Measurements from ENCODE around the gene NOG.

DNA sequence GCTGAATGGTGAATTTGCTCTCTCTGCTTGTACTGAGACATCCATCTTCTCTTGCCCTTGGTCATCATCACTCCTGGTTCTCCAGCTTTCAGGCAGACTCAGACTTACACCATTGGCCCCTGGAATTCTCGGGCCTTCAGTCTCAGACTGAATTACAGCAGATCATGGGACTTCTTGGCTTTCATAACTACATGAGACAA, 26.2 kb upstream of the NOG start:
- PRO-cap: unidirectional peak, minus-strand start at position 133 of the sequence

DNA sequence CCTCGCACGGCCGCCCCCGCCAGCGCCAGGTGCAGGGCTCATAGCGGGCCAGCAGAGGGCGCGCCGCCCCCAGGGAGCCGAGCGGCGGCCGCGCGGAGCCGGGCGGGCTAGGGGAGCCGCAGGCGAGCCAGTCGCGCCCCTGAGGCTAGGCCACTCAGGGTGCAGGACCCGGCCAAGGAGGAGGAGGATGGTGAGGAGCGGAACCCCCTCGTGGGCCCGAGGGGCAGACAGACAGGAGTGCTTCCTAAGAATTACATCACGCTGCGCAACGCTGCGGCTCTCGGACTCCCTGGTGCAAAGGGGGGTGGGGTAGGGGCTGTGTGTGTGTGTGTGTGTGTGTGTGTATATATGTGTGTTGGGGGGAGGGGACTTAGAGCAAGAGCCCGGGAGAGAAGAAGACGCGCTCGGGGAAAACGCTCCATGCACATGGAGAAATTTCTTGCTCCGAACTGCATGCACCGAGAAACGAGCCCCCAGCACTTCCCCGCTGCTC, 845 bp upstream of the NOG start:
- PRO-cap: no peak

DNA sequence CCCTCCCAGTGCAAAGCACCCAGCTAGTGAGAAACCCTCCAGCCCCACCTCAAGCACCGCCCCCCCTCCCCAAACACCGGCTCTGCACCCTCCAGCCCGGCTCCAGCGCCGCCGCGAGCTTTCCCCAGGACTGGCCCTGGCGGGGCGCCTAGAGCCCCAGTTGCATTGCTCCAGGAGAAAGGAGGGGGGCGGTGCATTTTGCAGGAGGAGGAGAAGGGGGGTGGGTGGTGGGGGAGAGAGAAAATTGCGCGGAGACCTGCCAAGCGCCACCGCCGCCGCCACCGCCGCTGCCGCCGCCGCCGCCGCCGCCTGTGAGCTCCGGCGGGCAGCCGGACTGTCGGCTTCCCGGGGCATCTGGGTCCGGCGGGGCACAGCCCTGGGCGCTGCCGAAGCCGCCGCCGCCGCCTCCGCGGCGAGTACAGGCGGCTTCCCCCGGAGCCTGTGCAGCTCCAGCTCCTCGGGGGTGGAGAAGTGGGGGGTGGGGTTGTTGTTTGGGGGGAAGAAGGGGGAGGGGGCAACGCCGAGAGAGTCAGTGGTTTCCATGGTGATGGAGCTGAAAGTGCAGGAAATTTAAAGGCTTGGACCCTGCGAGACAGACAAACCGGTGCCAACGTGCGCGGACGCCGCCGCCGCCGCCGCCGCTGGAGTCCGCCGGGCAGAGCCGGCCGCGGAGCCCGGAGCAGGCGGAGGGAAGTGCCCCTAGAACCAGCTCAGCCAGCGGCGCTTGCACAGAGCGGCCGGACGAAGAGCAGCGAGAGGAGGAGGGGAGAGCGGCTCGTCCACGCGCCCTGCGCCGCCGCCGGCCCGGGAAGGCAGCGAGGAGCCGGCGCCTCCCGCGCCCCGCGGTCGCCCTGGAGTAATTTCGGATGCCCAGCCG, at the start of gene NOG:
Gene NOG (plus strand): TSS at position 599 of the 877 bp plus-strand sequence.
- PRO-cap: bidirectional peak, plus-strand start at position 599 of the sequence, minus-strand start at position 418 of the sequence; unidirectional peak, plus-strand start at position 731 of the sequence

DNA sequence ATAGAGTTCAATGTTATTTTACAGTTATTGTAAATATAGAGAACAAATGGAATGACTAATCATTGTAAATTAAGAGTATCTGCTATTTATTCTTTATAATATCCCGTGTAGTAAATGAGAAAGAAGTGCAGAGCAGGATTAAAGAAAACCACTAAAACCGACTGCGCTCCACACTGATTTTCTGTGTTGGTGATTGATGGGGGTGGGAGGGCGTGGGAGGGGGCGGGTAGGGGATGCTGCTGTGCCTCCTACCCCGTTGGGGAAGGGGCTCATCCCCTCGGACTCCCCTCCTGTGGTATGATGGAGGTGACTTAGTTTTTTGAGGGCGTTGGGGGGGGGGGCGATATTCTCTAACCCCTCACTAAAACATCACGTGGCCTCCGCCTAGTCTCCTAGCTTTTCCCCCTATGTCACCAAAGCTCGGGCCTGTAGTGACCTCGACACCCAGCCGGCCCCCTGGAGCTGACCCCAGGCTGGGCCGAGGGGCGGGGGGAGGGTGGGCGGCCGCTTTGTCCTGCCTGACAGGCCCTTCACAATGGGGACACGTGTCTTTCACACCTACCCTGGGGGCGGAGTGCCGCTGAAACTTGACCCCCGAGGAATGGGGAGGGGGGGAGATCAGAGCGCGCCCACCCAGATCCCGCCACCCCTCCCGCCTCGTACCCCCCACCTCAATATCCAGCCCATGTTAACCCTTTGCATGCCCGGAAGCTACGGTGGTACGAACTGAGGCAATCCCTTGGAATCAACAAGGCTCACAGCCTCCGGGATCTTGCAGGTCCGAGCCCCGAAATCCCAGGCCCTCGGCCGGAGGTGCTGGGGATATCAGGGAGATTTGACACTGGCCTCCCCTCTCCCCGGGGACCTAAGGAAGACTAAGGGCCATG, 2.2 kb downstream of the NOG start:
- PRO-cap: no peak

- PRO-cap: no peak
Measured at GRCh38 chr17:56751351-56751717, 82.4 kb downstream of the C17orf67 start.

GRCh38 chr17:56822754-56823383, 10.9 kb downstream of the C17orf67 start:
- PRO-cap: no peak

DNA sequence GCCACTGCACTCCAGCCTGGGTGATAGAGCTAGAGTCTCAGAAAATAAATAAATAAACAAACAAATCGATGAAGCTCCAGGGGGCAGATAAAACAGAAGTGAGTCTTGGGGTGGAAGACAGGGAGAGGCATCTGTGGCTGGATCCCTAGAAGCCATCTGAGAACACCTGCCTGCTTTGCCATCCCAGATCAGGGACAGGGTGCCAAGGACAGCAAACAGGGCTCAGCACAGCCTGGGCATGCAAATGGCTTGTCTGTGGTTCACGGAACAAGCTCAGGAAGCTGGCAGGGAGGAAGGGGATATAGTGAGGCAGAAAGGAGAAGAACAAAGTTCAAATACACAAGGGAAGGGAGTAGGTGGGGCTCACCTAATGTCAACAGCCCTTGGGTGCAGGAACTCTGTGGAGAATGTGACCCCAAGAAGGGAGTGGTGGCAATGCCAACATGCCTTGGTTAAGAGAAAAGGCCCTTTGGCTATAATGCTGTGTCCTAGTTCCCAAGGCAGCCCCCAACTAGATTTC, 27.5 kb downstream of the TRIM25 start:
- PRO-cap: unidirectional peak, minus-strand start at position 275 of the sequence

- PRO-cap: no peak
Measured at GRCh38 chr17:56888095-56889067, 25.5 kb downstream of the TRIM25 start.

- PRO-cap: no peak
Measured at GRCh38 chr17:56938113-56938586, 22.7 kb downstream of the COIL start.

GRCh38 chr17:57260155-57261081, 4.1 kb downstream of the MSI2 start:
- PRO-cap: no peak

- PRO-cap: no peak
Measured at GRCh38 chr17:57352278-57352940, 96.1 kb downstream of the MSI2 start.

DNA sequence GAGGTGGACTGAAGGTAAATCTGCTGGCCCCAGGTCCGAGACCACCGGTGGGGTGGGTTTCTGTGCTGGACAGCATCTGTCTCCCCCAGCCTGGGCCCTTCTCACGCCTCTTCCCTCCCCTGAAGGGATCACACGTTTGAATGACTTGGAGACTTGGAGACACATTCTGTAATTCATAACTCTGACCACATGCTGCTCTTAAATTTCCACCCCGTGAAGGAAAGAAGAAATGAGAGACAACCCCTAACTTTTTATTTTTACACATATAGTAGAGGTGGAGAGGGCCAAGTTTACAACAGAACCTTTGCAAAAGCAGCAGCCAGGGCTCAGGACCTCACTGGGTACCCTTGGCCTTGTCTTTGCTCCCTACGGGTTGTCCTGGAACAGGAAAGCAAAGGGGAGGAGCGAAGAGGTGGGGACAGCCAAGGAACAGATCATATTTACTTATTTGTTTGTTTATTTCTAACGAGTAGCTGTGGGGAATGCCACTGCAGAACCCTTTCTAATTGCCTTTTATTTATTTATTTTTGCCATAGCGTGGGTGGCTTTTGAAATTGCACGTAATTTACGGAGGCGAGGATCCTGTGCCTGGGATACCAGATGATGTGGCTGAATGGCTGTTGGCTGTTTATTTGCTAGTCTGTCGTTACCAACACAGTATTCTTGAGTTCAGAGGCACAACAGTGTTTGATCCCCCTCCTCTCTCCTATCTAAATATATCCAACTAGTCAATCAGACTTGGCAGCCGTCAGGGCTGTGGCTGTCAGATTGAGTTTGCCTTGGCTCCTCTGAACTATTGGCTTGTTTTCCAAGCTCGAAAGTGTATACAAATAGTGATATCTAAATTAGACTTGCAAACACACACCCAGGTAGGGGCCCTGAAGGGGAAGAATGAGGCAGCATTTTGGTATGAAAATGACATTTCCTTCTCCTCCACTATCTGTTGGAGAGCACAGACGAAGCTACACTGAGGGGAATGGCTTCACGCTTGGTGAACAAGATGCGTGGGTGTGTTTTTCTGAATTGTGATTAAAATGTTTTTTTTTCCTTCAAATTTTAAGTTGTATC, 110.3 kb downstream of the MSI2 start:
- PRO-cap: unidirectional peak, plus-strand start at position 943 of the sequence

DNA sequence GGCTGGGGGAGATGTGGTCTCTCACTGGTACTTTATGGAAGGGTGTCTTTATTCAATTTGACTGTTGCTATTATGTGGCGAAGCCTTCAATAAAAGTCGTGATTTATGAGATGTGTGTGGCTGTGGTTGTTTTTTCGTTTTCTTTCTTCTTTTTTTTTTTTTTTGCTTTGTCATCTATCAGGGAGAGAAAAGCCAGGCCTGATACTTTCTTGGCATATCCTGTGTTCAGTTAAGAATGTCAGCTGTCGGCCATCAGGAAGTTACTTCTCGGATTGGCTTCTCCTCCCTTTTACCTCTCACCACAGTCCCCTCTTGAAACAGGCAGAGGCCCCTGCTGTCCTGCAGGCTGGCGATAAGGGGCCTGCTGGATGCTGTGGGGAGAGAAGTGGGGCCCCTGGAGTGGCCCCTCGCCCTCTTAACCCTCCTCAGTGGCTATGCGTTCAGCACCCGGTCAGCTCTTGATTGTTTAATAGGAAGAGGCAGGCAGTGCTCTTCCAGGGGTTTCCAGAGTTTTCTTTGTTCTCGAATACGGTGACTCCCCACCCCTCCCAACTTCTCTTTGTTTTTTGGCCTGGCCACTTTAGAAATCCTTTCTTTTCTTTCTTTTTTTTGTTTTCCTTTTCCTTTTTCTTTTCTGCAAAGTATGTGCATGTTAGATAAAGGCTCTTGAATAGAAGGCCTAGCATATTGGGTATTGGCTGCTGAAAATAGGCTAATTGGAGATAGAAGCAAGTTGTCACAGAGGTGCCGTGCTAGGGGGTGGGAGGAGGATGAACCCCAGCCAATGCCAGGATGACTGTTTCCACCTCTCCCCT, 123.2 kb downstream of the MSI2 start:
- PRO-cap: no peak

DNA sequence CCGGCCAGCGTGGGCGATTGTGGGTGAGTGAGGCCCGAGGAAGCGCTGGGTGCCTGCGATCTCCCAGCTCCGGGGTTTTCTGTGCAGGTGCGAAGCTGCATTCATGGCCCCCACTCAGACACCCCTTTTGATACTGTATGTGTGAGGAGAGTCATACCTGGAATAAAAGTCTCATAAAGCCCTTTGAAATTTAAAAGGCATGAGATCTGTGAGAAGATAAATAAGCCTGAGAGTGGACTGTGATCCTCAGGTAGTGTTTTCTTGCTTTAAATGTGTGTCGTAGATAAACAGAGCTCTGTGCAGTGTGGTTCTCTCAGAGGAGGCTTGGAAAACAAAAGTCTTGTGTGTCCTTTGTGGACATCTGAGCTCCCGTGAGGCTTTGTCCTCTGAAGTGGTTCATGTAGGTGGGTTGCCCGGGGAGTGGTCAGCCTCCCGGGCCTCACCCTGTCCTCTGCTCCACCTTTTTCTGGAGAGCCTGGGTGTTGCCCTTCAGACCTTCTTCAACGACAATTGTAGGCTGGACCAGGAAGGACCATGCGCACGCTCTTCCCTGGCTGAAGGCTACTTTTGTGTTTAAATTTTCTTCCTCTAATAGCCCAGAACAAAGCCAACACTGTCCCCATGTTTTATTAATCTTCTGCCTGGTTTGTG, 151.0 kb downstream of the MSI2 start:
- PRO-cap: bidirectional peak, plus-strand start at position 503 of the sequence, minus-strand start at position 373 of the sequence

DNA sequence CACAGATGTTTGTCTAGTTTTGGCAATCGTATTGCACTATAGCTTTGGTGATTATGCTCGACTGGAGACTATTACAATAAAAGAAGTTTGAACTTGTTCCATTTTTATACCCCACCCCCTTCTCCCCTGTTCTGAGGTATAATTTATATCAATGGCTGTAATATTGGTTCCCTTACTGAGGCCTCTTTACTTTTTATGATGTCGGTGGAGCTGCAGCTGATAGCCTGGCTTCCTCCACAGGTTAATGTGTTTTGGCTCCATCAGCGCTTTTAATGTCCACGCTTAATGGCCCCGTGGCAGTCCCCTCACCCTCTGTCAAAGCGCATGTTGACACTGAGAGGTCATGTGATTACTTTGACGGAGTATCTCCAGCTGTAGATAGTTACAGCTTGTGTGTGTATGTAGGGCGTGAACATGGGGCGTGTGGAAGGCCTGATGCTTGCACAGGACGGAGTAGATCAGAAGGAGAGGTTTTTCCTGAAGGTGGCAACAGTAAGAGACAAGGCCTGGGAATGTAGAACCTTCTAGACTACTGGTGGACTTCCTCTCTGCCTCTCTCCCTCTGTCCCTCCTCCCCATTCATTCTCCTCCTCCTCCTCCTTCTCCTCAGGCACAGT, 164.7 kb downstream of the MSI2 start:
- PRO-cap: no peak

DNA sequence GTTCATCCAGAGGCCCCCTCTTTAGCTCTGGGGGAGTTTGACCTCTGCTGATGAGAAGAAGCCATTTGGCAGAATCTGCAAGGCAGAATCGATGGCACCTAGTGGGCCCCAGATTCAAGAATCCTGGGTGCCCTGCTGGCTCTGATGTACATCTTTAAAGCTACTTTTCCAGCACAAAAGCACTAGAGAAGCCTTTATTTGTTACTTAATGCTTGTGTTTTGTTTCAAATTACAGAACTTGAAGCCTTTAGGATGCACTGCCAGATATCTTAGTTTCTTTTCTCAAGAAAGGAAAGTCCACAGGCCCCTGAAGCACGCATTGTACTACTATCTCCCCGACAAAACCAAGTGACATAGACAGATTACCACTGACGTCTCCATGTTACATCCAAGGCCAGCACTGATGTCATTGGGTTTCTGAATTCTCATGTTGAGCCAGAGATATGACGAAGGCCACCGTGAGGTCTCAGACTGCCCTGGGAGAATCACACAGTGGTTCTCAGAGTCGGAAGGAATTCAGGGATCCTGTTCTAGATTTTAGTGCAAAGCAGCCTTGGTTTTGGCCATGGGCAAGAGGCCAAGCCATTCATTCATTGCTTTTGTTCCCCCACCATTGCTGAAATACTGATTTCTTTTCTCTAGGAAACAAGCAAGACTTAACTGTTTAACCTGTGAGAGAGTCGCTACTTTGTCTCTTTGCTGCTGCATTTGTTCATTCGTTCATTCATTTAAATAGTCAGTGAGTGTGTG, 222.0 kb downstream of the MSI2 start:
- PRO-cap: no peak

DNA sequence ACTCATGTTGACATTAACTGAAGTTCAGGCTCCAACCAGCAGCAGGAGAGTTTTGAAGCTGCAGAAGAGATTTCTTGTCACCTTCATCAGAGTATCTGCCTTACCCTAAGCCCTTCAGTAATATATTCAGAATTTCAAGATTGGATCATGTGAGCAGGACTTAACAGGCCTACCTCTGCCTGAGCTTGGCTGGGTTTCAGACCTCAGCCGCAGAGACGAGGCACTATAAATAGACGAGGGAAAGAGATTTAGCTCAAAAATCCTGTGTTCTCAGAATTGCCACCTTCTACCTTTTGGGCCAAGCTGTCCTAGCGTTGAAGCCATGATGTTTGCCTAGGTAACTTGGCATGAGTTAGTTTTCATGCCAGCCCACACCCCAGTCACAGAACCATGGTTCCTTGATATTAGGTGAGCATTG, 224.1 kb downstream of the MSI2 start:
- PRO-cap: no peak

- PRO-cap: no peak
Measured at GRCh38 chr17:57553888-57554836, 190.9 kb downstream of the CCDC182 start.

DNA sequence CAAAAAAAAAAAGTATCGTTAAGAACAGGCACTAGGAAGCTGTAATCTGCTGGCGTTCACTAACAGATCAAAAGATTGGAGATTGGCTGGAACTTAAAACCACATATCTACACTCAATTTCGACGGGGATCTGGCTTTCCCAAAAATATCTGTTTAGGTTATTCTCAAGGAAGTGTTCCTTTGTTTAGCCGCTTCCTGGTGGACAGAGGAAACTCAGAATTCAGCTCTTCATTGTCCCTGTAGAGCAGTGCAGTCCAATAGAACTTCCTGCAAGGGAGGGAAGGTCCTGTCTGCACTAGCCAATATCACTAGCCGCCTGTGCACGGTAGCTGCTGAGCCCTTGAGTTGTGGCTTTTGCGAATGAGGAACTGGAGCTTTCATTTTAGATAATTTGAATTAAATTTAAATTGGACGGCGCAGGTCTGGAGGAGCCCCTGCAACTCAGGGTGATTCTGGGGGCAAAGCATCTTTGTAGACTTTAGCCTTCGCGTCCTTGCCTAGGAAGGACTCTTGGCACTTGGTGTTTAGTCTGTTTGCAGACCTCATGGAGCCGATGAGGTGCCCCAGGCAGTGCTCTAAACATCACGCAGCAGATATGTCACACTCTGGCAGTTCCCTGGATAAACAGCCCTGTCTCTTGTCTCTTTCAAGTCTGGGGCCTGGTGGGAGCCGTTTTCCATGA, 122.3 kb downstream of the CCDC182 start:
- PRO-cap: no peak

GRCh38 chr17:57679526-57680444, 65.3 kb downstream of the CCDC182 start:
- PRO-cap: no peak

All from vermiform appendix (tissue), 1 donor.